Metanephros (tissue), 2 donors: ENCODE results near the genes MEF2A and LRRK1.

GRCh38 chr15:99565157-99566258 lies at the start of gene MEF2A:
Gene MEF2A (plus strand): TSS chr15:99565984.
- RAMPAGE, long total RNA: no peak

GRCh38 chr15:99604666-99605238 lies 39.0 kb downstream of the MEF2A start:
- RAMPAGE, long total RNA: no peak

DNA sequence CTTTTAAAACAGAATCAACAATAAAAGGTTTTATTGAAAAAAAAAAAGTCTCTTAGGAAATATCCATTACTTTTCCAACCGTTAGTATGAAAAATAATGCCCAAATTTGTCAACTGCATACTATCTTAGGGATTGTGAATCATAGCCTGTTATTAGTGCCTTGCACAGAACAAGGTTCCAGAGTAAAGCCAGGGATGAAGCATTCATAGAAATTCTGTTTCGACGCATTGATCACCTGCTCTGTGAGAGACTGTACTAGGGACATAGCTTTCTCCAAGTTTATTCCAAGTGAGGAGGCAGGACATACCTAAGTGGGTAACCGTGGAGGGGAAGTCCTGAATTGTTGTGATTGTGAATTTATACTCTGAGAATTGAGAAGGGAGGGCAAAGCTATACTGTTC lies 25.3 kb downstream of the LYSMD4 start:
- RAMPAGE, long total RNA: no peak

DNA sequence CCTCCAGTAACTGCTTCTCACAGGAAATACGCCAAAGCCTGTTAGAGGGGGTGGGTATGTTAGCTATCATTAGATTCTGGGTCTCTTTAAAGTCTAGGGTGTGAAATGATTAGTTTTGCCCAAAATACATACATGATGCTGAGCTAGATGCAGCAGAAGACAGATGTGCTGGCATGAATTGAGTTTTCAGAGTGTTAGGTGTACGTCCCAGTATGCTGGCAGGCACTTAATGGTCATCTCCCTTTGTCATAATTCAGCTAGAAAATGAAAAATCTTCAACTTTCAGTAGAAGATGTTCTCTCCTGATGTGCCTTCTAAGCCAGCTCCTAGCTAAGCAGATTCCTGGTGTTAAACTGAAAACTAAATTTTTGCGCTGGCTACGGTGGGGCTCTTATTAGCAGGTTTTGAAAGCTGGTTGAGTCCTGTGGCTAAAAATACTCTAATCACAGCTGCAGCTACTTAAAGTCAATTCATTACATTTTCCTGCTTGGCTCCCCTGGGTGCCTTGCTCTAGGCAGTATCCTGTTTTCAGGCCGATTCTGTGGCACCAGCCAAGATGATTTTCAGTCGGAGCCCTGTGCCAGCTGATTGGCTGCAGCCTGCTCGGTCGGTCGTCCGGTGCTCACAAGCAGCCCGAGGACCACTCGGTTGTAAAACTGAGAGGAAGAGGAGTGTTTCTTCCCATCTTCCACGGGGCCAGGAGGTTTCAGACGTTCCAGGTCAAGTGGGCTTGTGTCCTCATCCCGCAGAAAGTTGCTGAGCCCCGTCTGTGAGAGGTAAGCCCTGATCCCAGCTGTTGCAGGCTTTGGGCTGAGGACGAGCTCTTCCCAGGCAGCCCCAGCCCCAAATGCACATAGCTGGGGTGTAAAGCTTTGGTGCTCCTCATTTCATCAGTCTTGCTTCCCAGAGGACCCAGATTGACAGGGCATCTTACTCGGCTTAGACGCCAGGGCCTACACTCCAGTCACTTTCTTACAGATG lies 16.1 kb downstream of the LYSMD4 start:
- RAMPAGE, long total RNA: no peak

DNA sequence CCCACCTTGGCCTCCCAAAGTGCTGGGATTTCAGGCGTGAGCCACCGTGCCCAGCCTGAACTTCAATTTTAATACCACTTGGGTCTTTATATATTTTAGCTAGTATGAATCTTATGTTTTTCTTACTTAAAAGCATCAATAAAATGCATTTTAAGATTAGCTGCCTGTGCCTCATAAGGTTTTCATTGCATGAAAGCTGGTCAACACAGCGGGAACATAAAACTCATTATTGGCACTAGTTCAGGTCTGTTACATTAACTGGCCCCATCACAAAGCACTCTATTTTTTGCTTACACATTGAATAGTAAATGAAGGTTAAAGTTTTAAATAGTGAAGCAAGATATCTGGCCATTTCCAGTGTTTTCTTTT lies 145.6 kb upstream of the LYSMD4 start:
- RAMPAGE, long total RNA: no peak

DNA sequence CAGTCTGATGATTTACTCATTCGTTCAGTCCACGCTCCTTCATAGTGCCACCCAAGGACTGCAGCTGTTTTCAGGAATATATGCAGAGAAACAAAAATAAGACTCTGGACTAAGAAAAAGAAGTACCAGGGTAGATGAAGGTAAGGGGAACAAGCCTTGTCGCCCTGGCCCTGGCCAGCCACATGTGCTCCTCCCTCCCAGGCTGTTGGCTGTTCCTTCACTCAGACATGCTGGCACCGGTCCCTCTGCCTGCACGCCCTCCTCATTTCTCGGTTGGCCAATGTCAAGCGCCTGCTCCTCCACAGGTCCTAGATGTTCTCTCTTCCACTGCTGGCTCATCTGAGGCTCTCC lies 288.4 kb upstream of the LYSMD4 start:
- RAMPAGE, long total RNA: no peak

DNA sequence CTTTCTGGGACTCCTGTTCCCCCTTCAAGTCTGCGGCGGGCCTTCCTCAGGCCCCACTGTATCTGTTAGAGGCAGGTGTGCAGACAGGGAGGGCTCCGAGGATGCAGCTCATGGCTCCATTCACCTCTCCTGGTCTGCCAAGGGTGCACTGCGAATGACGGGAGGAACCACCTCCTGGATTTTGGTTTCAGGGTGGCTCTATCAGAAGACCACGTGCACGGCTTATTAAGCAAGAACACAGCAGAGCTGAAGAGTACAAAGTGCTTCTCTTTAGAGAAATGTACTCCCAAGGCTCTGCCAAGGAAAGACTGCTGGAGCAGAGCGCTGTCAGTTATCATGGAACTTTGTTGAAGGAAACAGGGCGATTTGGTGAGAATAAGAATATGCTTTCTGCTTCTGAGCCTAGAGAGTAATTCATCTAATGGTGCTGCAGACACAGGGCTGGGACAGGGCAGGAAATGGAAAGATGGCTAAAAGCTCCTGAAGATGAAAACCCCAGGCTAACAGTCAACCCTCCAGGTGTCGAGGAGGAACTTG lies 173.6 kb downstream of the ADAMTS17 start:
- RAMPAGE, long total RNA: no peak

DNA sequence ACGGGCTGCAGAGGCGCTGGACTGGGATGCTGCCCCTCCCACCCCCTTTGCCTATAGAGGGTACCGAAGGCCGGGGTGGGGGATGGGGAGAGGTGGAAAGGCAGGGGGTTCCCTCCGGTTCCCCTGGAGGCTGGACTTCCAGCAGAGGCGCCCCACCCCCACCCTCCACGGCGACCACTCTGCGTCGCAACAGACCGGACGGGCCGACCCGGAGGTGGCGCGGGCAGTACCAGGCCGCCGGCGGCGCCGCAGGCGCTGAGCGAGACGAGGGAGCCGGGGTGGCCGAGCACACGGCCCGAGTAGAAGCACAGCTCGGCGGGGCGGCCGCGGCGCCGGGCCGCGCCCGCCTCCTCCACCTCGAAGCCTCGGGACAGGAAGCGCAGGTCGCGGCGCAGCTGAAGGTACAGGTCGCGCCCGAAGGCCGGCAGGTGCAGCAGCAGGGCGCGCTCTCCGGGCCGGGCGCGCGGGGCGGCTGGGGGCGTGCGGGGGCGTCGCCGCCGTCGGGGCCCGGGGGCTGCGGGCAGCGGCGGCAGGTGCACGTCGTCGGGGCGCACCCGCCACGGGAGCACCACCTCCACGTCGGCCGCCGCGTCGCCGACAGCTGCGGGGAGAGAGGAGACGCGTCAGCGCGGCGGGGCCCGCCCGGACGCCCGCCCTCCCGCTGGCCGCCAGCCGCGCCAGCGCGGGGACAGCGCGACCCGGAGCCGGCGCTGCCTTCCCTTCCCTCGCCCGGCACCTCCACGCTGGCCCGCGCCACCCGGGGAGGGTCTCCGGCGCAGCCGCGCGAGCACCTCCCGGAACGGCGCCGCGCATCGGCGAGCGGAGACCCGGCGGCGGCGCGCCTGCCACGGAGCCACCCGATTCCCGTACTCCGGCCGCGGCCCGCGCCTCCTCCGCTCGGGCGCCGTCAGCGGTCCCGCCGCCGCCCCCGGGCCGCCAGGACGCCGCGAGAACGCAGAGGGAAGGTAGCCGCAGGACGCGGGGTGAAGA lies 671 bp downstream of the ADAMTS17 start:
- RAMPAGE, long total RNA: no peak

GRCh38 chr15:100715869-100716237 lies 113.5 kb downstream of the ASB7 start:
- RAMPAGE, long total RNA: no peak

- RAMPAGE, long total RNA: no peak
Observed at GRCh38 chr15:100902244-100902972, 16.7 kb upstream of the LRRK1 start.

GRCh38 chr15:100918757-100919656 lies at the start of gene LRRK1:
Gene LRRK1 (plus strand): TSS chr15:100919357.
- RAMPAGE, long total RNA: no peak

DNA sequence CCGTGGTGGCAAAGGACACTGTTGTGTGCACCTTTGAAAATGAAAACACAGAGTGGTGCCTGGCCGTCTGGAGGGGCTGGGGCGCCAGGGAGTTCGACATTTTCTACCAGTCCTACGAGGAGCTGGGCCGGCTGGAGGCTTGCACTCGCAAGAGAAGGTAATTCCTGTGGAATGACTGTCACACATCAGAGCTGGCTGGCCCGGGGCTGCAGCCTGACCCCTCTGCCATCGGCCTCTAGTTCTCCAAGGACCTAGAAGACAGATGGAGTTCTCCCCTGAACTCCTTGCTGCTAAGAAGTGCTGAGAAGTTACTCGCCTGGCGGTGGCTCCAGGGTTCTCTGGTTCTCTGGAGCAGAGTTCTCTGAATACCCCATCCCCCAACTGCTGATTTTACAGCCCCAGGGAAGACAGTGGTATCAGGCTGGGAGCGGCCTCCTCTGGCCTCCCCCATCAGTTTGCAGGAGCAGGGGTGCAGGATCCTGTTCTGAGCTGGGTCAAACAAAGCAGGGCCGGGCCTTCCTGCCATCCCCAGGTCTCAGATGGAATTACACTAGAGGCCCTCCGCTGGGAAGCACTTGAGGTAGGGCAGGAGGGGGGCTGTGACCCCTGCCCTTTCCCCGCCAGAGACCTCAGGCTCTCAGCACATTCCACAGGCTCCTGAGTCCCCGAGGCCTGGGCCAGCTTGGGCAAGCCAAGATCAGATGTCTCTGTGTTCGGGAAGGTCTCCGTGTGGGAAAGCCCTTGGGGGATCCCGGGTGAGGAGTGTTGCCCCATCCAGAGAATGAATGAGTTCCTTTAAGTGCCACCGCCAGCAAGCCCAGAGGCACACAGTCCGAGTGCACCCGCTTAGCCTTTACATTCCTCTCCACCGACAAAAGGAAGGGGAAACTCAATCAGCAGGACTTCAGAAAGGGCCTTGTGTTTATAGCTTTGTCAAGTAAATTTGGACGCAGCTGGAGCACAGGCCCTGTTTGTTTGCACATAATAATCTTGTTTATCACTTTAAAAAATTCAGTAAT lies 149.8 kb downstream of the LRRK1 start:
- RAMPAGE, long total RNA: no peak

- RAMPAGE, long total RNA: no peak
Observed at GRCh38 chr15:101184014-101184331, 67.9 kb downstream of the CHSY1 start.

DNA sequence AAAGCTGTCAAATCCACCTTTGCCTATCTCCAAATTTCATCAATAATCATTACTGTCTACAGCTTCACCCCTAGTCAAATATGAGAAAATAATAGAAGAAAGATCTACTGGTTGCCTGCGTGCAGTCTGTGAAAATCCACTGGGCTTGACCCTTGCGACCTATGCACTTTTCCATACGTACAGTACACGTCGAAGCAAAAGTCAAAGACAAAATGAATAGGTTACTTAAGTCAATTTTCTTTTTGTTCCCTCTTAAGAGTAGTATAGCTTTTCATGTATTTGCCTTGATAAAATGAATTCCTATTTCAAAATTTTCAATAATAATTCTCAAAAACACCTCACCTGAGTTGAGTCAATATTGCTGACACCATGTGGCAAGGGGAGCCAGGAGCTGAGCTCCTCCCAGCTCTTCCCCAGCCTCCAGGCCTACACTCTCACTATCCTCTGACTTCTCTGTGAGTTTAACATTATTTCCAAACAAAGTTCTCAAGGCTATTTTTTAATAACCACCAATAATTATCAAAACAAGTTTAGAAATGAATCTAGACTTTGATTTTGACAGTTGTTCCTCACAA lies 20.2 kb downstream of the CHSY1 start:
- RAMPAGE, long total RNA: no peak

GRCh38 chr15:101244858-101245858 lies 6.7 kb downstream of the CHSY1 start:
- RAMPAGE, long total RNA: no peak

DNA sequence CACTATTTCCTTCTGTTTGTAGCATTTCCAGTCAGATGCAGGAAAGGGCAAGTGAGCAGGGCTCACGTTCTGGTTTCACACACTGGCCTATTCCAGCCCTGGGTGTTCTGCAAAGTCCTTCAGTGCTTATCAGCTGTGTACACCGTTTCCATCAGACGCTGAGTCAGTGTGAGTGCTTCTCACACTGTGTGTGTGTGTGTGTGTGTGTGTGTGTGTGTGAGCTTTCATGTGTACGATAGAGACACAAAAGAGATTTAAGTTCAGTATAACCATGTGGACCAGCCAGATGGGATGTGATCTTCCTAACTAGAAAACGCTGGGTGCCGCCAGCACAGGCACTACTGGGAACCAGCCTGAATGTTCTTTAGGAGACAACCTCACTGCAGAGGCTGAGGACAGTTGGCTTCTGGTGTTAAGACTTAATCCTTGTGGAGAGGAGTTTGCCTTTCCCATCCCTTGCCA lies 3.8 kb upstream of the CHSY1 start:
- RAMPAGE, long total RNA: no peak

DNA sequence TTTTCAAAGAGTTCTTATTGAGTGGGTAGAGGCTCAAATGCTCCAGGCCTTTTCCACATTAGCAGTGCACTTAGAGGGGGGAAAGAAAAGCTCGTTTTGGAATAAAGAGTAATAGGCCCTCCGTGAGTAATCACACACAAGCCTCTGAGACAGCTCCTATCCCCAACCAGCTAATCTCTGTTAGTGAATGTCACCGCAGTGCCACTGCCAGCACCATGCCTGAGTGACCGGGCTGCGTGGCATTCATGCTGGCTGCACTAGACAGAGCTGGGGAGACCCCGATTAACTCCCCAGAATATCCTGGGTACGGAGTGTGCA lies 2.5 kb downstream of the PCSK6 start:
- RAMPAGE, long total RNA: no peak

GRCh38 chr15:101488318-101489000 lies 1.0 kb downstream of the PCSK6 start:
- RAMPAGE, long total RNA: no peak

GRCh38 chr15:101523552-101524270 lies 34.2 kb upstream of the PCSK6 start:
- RAMPAGE, long total RNA: no peak

DNA sequence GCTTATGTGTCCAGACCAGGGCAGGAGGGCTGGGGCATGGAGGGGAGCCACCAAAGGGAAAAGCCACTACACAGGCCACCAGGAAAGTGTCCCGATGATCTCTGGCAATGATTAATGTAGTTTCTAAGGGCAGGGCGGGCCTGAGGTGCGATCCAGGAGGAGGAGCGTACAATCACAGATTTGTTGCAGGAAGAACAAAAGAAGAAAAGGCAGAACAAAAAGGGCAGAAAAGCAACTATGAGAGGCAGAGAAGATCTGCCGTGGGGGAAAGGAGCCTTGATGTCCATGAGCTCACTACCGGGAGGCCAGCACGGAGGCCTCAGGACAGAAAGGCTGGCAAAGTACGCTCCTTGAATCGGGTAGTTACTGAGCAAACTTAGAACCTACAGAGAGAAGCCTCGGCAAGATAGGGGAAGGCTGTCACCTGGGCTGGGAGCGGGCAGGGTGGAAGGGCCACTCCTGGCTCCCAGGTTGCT lies 79.5 kb upstream of the PCSK6 start:
- RAMPAGE, long total RNA: no peak